Epithelial cell of alveolus of lung (primary cell): ENCODE measurements around a stretch of chr5.

GRCh38 chr5:67961295-67961872 lies 254.2 kb upstream of the PIK3R1 start:
- RAMPAGE, long total RNA, result no peak
- RRBS, result no CpG with 5 or more reads among the region's 3 CpGs

DNA sequence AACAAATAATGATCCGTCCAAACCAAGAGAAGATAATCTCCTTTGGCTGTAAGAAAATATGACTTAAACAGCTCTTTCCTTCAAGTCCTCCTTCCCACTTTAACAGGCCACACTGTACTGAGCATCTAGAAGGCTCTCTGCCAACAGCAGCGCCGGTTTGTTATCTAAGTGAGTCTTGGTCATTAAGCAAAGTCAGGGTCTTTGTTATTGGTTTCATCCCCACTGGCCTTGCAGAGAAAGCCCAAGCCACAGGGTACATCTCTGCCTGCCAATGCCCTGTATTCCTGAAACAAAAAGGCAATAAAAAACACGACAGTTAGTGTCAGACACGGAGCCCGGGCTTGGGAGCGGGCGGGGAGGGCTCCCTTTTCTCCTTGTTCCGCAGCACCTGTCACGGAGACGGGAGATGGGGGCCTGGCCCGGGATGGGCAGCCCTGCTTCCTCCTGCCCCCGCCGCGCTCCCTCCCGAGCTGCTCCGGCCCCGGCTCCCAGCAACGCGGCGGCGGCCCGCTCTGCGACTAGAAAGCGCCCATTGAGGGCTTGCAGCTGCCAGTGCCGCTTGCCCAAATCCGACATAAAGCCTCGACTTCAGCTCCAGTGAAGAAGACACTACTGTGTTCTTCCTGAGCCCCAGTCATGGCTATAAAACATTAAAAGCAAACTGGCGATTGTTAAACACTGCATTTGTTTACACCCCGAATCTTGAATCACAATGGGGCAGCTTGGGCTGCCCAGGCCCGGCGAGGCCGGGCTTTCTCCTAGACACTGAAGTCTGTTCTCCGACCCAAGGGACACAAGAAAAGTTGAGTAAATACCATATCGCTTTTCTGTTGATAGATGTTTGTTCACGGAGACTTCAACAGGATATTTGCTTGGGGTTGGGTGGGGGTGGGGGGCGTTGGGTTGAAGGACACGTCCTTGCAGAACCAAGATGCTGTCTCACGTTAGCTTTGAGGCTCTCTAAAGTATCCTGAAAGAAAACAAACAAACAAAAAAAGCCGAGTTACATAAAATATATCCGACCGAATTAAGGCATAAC lies 28.0 kb upstream of the PIK3R1 start:
- RAMPAGE, long total RNA, result no peak
- RRBS, result 4% methylated on average over 11 of the region's 42 CpGs

- RAMPAGE, long total RNA, result no peak
- RRBS, result no CpG with 5 or more reads among the region's 6 CpGs
These were observed 2.0 kb downstream of the PIK3R1 start for GRCh38 chr5:68217512-68218024.

- RAMPAGE, long total RNA, result no peak
- RRBS, result no CpG with 5 or more reads among the region's 4 CpGs
These were observed 23.2 kb downstream of the PIK3R1 start for GRCh38 chr5:68238757-68239206.

DNA sequence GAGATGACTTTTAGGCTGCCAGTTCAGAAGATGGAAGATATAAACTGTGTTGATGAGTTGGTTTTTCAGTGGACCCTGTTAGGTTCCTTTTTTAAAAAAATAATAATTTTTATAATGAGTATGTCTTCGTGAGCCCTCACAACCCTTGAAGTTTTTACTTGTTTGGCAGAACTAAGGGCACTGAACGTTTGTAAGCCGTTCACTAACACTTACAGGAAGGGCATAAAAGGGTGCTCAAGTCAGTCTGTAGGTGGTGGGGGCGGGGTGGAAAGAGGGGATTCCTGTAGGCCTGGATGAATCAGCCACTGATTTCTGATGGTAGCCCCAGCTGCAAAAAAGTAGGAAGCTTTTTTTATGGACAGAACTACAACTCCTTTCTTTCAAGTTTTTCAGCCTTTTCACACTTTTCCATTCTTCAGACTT lies 35.8 kb downstream of the PIK3R1 start:
- RAMPAGE, long total RNA, result no peak
- RRBS, result no CpG with 5 or more reads among the region's 4 CpGs

- RAMPAGE, long total RNA, result no peak
- RRBS, result no CpG with 5 or more reads among the region's 6 CpGs
These were observed 73.4 kb downstream of the PIK3R1 start for GRCh38 chr5:68289017-68289224.

DNA sequence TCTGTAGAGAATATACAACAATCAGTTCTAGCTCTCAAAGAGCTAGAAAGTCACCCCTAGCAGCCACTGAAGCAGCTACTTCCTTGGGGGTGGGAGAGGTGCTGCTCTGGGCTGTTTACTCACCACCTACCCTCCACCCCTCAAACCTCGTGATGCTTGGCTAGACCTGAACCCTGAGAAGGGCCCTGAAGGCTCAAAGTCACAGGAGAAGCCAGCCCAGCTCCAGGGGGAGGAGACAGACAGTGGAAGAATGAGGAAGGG lies 180.3 kb downstream of the PIK3R1 start:
- RAMPAGE, long total RNA, result no peak
- RRBS, result no CpG with 5 or more reads among the region's 1 CpG

DNA sequence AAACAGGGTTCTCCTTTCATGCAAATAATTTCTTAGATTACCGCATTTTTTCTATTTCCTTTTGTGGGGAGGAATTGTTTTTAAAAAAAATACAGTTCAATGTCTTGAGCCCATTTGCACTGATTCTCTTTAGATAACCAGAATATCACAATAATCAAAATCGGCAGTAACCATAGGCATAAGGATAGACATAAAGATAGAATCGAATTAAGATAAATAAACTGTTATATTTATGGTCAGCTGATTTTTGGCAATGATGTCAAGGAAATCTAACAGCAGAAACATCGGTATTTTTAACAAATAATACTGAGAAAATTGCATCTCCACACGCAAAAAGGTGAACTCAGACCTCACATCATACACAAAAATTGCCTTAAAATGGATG lies 325.5 kb downstream of the PIK3R1 start:
- RAMPAGE, long total RNA, result no peak
- RRBS, result no CpG with 5 or more reads among the region's 5 CpGs

DNA sequence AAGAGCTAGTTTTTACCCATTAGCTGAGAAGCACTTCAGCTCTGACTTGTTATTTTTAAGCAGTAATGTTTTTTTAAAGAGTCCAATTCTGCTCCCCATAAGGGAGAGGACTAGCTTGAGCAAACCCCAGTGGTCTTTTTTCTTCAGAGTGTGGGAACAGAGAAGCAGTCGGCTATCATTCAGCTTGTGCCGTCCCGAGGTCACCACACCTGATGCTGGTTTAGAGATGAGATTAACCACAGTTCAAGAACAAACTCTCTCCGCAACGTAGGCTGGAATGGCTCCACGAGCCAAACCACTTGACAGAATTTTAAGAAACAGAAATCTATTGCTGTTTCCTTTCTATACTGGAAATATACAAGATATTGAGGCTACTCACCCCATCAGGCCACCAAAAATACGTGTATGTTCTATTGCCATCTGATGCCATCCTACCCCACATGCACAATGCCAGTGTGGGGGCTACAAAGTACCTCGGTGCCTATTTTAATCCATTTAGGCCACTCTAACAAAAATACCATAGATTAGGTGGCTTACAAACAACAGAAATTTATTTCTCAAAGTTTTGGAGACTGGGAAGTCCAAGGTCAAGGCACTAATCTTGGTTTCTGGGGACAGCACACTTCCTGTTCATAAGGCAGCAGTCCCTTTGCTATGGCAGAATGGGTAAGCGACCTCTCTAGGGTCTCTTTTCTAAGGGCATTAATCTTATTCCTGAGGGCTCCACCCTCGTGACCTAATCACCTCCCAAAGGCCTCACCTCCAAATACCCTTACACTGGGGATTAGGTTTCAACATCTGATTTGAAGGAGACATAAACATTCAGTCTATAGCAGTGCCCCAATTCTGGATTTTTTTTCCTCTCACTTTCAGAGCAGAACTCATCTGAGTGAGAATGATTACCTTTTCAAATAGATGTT lies 349.0 kb upstream of the SLC30A5 start:
- RAMPAGE, long total RNA, result no peak
- RRBS, result no CpG with 5 or more reads among the region's 10 CpGs

- RAMPAGE, long total RNA, result no peak
- RRBS, result no CpG with 5 or more reads among the region's 14 CpGs
These were observed 347.0 kb upstream of the SLC30A5 start for GRCh38 chr5:68746601-68747438.

DNA sequence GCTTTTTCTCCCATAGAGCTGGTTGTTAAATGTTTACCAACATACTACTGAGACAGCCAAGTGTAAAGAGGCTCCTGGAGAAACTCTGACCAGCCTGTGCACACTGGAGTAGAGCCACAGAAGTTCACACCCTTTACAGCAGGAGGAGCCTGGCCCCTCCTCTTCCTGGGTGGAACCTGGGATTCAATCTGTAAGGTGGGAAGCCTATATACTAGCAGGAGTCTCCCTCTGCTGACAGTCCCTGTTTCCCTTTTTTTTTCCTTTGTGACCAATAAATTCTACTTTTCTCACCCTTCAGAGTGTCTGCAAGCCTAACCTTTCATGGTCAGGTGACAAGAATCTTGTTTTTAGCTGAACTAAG lies 10.4 kb upstream of the SLC30A5 start:
- RAMPAGE, long total RNA, result no peak

- RAMPAGE, long total RNA, result no peak
- RRBS, result no CpG with 5 or more reads among the region's 3 CpGs
These were observed 934 bp upstream of the MARVELD2 start for GRCh38 chr5:69413889-69414475.

GRCh38 chr5:71289850-71290404 lies 165.5 kb upstream of the BDP1 start:
- RAMPAGE, long total RNA, result no peak
- RRBS, result no CpG with 5 or more reads among the region's 51 CpGs

- RAMPAGE, long total RNA, result no peak
- RRBS, result no CpG with 5 or more reads among the region's 3 CpGs
These were observed 182.2 kb upstream of the MAP1B start for GRCh38 chr5:71925033-71925476.

DNA sequence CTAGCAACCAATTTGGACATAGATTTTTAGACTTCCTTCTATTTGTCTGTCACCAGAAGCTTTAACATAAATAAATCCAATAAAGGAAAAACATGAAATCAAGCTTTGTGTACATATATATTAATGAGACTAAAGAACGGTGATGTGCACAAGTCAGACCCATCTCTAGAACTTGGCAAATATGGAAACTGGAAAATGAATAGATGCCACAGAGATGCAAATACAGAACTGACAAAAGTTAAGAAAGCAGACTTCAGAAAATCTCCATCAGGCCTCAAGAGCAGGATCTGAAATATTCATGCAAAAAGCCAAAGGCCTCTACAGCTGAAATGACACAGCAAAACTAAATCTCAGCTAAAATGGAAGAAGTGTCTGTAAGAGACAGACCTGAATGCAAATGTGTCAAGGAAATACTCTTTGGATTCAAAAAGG lies 14.9 kb downstream of the MRPS27 start:
- RAMPAGE, long total RNA, result no peak
- RRBS, result no CpG with 5 or more reads among the region's 1 CpG

- RAMPAGE, long total RNA, result start-site peak on the minus strand at chr5:72308298-72308380, 8 and 33 reads in 2 replicates
- RRBS, result 1% methylated on average over 30 of the region's 79 CpGs
These were observed 12.0 kb downstream of the MRPS27 start for GRCh38 chr5:72307793-72308782.

GRCh38 chr5:72451478-72452552 lies 55.4 kb downstream of the ZNF366 start:
- RAMPAGE, long total RNA, result no peak
- RRBS, result no CpG with 5 or more reads among the region's 14 CpGs

DNA sequence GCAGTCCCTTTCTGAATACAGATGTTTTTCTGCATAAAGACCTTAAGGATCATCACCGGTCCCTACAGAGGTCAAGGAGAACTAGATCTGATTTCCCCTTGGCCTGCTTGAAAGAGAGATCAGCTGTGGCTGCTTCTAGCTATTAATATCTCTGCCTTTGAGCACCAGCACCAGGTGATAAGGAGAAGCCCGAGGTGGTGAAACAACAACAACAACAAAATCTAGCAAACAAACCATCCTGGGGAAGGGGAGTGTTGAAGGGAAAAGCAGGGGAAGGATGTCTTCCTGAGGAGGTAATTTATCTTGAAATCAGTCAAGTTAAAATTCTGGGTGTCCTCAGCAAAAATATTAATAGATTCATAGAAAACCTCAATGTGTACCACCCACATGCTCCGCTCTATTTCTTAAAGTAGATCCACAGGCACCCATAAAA lies 42.1 kb downstream of the ZNF366 start:
- RAMPAGE, long total RNA, result no peak
- RRBS, result no CpG with 5 or more reads among the region's 3 CpGs

DNA sequence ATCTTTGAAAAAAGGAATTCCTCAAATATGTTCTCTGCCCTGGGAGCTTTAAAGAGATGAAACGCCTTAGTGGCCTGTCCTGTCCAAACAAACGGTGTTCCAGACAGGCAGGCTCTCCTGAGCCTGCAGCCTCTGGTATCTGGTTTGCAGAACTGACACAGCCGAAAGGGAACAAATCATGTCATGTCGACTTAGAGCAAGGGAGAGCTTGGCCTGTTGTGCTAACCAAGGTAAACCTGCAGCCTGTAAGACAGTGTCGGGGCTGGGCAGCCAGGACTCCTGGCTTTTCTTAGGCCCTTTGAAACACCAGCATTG lies 336 bp upstream of the ZNF366 start:
- RAMPAGE, long total RNA, result no peak
- RRBS, result no CpG with 5 or more reads among the region's 5 CpGs

DNA sequence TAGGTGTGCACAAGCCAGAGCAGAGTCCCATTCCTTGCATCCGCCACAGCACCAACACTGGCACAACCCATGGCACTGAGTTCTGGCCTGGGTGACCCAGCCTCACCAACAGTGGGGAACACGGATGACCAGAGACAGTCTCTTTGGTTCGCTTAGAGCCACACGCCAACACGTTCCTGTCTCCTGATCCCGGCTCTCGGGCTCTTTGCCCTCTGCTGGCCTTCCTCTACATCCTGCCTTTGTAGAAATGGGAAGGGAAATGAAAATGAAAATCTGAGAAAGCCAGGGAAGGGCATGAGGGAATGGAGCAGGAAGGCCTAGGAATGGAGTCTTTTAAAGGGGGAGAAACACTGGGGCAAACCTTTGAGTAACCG lies 1.6 kb upstream of the ZNF366 start:
- RAMPAGE, long total RNA, result no peak
- RRBS, result no CpG with 5 or more reads among the region's 8 CpGs